Lower leg skin (tissue), 2 donors: ENCODE results near the genes NPY1R and KLHL2.

DNA sequence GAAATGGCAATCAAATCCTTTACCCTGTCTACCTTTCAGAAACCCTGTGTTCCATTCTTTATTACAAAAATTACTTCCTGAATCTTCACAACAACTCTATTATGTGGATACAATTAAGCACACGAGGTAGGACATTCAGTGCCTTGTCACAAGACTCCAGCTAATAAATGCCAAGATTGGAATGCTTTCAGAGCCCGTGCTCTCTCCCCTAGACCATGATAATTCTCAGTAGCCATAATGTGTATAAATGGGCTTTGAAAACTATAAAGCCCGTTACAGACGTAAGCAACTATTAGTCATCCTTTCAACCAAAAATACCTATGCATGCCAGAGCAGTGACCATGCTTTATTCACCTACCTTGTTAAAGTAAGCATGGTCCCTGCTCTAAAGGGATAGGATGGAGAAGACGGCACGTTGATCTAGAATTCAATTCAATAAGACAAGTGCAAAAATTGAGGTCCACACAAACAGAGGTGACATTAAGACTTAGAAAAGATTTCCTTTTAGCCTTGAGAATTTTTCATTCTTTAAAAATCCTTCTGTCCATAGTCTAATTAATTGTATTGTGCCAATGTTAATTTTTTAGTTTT lies 2.5 kb downstream of the RXFP1 start:
- PRO-cap: no peak
- RAMPAGE, long total RNA, 2 experiments: no peak in any of the 2 experiments

DNA sequence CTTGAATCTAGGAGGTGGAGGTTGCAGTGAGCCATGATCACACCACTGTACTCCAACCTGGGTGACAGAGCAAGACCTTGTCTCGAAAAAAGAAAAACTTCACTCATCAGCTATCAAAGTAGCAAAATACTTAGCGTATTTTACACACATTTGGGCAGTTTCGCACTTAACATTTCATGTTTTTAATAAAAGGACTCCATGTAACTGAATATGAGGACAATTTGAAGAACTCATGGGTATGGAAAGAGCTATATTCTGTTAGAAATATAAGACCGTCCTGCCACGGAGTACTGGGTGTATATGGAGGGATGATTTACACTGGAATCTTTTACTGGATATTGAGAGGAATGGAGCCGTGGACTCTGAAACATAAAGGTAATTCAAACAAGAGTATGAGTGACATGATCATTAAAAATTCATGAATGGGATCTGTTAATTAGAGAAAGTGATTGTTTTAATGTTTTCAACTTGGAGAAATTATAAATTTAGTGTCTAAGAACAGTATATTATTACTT lies 17.1 kb downstream of the PPID start:
- PRO-cap: no peak
- RAMPAGE, long total RNA, 2 experiments: no peak in any of the 2 experiments

- PRO-cap: no peak
- RAMPAGE, long total RNA, 2 experiments: no peak in any of the 2 experiments
Observed at GRCh38 chr4:158796611-158797166, 27.9 kb downstream of the FNIP2 start.

GRCh38 chr4:158805509-158806468 lies 37.0 kb downstream of the FNIP2 start:
- PRO-cap: unidirectional peak, plus-strand start at chr4:158805841
- RAMPAGE, long total RNA, 2 experiments: no peak in any of the 2 experiments

DNA sequence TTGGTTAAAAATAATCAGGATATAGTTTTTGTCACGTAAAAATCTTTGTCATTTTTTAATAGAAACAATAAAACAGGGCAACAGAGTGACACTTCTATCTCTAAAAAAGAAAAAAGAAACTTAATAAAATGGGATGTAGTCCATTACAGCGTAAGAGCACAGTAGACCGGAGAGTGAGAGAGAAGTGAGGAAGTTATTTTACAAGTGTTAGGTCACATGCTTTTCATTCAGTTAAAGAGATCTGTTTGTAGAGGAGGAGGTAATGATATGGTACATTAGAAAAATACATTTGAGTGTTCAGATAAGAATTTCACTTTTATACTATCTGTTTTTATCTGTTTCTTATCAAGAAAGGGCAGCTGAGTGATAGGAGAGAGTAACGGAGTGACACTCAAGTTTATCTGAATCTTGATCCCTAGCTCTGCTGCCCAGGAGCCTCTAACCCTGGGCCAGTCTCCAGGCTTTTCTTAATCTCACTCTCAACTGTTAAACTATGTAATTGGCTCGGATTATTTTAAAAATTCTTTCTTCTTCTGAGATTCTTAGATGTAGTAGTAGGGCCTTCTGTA lies 38.9 kb downstream of the FNIP2 start:
- PRO-cap: no peak
- RAMPAGE, long total RNA, 2 experiments: no peak in any of the 2 experiments

- PRO-cap: no peak
- RAMPAGE, long total RNA, 2 experiments: no peak in any of the 2 experiments
Observed at GRCh38 chr4:158821684-158821962, 52.8 kb downstream of the FNIP2 start.

DNA sequence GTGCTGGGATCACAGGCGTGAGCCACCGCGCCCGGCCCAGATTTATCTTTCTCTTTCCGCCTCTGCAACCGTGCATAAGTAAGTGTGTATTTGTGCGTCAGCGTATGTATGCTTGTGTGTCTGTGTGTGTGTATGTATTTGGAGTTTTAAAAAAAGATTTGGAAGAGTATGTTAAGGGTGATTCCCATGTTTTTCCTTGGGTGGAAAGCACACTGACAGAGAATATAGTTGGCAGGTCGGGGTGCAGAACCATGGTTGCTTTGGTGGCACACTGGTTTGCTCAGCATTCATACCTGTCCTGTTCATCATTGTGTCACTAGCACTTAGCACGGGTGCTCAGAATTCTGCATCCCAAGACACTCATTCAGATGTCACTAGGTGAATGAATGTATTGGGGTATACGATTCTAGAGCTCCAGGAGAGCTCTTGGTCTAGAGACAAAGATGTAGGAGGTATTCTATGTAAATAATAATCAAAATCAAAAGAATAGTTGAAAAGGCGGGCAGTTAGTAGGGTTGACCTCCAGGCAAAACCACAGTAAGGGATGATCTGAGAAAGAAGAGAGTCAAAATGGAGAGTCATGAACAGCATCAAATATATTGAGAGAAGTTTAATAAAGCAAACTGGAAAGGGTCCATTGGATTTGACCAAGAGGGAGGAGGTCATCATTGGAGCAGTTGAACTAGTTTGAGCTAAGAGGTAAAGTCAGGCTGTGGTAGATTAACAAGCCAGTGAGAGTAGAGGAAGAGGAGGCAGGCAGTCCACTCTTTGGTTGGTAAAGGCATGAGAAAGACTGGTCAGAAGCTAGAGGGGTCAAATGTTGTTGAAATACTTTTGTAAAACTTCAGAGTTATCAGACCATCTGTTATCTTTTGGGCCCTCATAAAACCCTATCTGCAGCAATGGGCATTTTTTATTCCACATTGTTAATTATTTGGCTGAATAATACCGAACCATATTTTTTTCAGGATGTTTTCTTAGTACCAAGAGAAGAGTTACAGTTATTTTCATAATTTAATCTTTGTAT lies 62.0 kb downstream of the FNIP2 start:
- PRO-cap: no peak
- RAMPAGE, long total RNA, 2 experiments: start-site peak on the plus strand in 1 of 2 experiments, centred at position 389 of the sequence, 10 reads per replicate

DNA sequence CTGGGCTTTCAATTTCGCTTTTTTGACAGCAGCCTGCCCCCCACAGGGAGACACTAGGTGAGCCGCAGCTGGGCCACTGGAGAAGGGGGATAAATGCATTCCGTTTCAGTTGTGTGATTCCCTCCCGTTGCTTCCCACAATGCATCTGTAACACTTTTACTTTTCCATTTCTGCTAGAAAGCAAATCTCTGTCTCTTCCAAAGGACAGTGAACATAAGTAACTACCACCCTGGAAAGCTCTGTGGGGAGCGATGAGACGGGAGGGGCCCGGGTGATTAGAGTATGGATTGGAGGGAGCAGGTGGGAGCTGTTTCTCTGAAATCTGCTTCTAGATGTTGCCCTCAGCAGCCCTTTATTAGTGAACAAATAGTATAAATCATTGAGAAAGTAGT lies 18.3 kb downstream of the C4orf45 start:
- PRO-cap: no peak
- RAMPAGE, long total RNA, 2 experiments: no peak in any of the 2 experiments

DNA sequence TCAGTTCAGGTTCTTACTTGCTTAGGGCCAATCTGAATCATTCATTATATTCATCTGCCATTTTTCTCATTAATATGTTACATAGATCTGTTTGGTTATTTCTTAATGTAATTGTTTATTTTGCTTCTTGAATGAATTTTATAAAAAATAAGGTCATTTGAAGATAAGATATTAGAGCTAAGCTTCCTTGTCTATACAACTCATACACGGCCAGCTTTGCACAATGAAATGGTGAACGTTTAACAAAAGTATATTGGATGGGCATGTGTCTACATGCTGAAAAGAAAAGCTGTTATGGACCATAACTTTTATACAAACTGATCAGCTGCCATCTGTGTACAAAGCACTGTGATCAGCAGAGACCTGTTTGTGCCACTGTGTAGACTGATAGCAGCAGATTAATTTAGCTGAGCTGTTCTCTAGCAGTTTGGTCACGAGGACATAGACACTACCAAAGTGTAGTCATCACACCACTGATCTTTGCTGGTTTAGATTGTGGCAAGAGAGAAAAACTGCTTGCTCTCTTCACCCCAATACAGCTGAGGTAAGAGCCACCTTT lies 124.4 kb downstream of the RAPGEF2 start:
- PRO-cap: no peak
- RAMPAGE, long total RNA, 2 experiments: no peak in any of the 2 experiments

DNA sequence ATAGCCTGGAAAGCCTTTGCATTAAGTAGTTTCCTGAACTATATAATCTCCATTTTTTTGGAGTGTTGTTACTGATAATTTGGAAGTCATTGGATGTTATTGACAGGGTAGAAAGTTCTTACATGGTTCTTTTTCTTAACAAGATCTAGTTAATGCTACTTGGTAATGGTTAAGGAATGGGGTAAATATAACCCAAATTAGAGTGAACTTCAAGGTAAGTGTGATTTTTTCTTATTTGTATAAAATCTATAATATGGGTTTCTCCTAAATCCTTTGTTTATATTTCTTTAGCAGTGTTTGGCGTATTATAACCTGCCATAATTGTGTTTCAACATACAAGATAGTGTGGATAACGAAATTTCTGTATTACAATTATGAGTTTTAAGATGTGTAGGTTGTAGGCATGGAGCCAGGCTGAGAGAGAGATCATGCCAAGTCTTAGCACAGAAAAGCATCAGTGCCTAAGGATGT lies 161.0 kb downstream of the RAPGEF2 start:
- PRO-cap: no peak
- RAMPAGE, long total RNA, 2 experiments: no peak in any of the 2 experiments

DNA sequence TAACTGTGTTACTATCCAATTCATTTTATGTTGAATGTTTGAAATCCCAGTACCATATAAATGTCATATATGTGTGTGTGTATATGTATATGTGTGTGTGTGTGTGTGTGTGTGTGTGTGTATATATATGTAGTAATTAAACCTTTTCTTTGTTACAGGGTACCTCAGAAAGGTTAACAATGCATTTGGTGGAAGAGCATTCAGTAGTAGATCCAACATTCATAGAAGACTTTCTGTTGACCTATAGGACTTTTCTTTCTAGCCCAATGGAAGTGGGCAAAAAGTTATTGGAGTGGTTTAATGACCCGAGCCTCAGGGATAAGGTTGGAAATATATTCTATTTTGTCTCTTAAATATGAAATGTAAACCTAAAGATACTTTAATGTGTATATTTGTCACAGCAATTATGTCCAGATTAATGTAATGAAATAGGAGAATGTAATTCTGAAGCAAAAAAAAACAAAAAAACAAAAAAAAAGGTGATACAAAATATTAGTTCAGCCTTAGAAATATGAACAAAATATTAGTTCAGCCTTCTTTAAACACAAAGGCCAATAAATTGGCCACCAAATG lies 227.4 kb downstream of the RAPGEF2 start:
- PRO-cap: no peak
- RAMPAGE, long total RNA, 2 experiments: no peak in any of the 2 experiments

- PRO-cap: no peak
- RAMPAGE, long total RNA, 2 experiments: no peak in any of the 2 experiments
Observed at GRCh38 chr4:159360643-159360871, 257.7 kb downstream of the RAPGEF2 start.

- PRO-cap: no peak
- RAMPAGE, long total RNA, 2 experiments: no peak in any of the 2 experiments
Observed at GRCh38 chr4:159504604-159505284, 401.9 kb downstream of the RAPGEF2 start.

- PRO-cap: no peak
- RAMPAGE, long total RNA, 2 experiments: no peak in any of the 2 experiments
Observed at GRCh38 chr4:160365238-160365446, 1262.3 kb downstream of the RAPGEF2 start.

GRCh38 chr4:162406622-162407179 lies 242.9 kb upstream of the FSTL5 start:
- PRO-cap: no peak
- RAMPAGE, long total RNA, 2 experiments: no peak in any of the 2 experiments

DNA sequence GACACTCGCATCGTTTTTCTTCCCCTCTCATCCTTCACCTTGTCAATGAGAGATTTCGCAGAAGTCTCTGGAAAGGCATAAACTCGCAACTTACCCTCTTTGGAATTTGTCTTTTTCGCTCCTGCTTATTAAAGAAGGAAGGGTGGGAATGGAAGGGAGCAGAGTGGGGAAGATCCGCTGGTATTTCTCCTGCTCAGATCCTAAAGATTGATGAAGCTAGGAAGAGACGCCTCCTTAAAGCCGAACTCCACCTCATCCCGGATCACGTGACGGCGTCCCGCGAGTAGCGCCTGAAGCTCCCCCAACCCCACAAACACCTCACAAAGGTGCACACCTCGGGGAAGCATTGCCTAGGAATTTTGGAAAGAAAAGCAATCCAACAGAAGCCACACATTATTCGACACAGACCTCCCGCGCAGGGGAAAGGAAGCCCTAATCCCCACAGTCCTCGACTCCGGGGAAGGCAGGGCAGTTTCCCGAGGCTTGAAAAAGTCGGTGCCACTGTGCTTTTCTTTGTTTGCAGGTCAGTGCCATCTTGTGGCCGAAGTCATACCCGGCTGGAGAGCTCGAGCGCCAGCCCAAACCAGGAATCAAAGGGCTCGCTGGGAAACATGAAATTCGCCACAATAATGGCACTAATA lies at the start of gene NPY1R:
Gene NPY1R, minus strand, starts transcription at position 209 of the 641 bp plus-strand sequence.
- PRO-cap: unidirectional peak, minus-strand start at position 209 of the sequence
- RAMPAGE, long total RNA, 2 experiments: start-site peak on the minus strand in 1 of 2 experiments, centred at position 204 of the sequence, 13 reads per replicate

- PRO-cap: no peak
- RAMPAGE, long total RNA, 2 experiments: no peak in any of the 2 experiments
Observed at GRCh38 chr4:163528678-163529271, 34.3 kb downstream of the TMA16 start.

GRCh38 chr4:163598114-163598422 lies 103.6 kb downstream of the TMA16 start:
- PRO-cap: no peak
- RAMPAGE, long total RNA, 2 experiments: no peak in any of the 2 experiments

- PRO-cap: bidirectional peak, plus-strand start at chr4:165207561, minus-strand start at chr4:165207463; unidirectional peak, plus-strand start at chr4:165208098
- RAMPAGE, long total RNA, 2 experiments: no peak in any of the 2 experiments
Observed at GRCh38 chr4:165207200-165208331, at the start of gene KLHL2. Gene KLHL2, plus strand, starts transcription at chr4:165207561.

DNA sequence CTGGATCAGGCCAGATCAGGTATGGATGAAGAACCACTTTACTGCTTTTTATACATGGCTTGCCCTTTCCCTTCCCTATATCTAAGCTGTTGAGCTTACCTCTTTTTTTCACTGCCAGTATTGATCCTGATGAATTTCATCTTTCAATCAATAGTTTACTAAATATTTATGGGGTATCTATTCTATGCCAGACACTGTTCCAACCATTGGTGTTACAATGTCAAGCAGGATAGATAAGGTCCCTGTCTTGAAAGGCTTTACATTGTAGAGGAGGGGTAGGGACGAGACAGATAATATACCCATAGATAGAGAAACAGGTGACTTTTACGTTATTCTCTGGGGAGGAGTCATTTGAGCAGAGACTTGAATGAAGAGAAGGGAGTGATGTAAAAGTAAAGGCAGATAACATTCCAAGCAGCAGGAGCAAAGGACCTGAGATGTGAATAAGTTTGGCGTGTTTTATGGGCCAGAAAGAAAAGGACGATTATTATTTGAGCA lies 33.7 kb downstream of the GK3 start:
- PRO-cap: no peak
- RAMPAGE, long total RNA, 2 experiments: no peak in any of the 2 experiments